Cardiac ventricle fibroblast (primary cell): ENCODE data around the genes IGBP1, DGAT2L6, GDPD2 and FOXO4.

GRCh38 chrX:65035050-65035943 is 671 bp downstream of the ZC3H12B start:
- RAMPAGE, long total RNA, result no peak

DNA sequence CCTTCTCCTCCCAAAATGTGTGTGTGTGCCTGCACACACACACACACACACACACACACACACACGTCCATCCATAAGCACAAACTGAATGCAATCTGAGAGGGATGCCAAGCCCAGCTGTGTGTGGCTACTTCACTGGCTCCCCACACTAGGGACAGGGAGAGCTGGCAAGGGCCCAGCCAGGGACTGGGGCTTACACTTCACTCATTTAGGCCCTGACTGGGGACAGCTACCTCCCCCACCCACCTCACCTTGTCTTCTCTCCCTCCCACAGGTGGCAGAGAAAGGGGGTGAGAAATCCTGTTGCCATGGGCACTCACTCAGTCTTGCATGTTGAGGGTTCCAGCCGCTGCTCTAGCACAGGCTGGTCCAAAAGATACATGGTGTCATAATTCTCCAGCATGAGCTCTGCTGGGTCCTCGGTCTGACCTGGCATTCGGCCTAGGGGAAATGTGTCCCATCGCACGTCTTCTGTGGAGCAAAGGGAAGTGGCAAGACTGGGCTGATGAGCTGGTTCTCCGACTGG is 20.0 kb downstream of the LAS1L start:
- RAMPAGE, long total RNA, result no peak

DNA sequence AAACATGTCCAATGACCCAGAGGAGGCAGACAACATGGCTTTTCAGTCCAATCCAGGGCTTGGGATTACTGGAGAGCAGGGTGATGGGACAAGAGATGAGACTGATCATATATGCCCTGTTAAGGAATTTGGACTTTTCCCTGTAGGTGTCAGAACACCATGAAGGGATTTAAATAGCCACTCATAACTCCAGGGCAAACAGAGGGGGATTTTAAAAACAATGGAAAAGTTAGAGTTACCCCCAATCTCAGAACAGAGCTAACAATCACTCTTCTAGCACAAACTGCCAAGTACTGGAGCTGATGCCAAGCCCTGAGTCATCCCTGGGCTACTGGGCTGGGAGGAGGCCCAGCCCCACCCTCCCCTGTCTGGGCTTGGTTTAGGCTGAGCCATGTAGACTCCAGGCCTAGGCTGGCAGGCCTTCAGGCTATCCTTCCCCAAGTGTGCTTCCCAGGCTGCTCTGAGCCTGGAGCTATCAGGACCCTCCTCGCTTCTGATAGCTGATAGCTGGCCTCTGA is 22.6 kb upstream of the MSN start:
- RAMPAGE, long total RNA, result no peak

DNA sequence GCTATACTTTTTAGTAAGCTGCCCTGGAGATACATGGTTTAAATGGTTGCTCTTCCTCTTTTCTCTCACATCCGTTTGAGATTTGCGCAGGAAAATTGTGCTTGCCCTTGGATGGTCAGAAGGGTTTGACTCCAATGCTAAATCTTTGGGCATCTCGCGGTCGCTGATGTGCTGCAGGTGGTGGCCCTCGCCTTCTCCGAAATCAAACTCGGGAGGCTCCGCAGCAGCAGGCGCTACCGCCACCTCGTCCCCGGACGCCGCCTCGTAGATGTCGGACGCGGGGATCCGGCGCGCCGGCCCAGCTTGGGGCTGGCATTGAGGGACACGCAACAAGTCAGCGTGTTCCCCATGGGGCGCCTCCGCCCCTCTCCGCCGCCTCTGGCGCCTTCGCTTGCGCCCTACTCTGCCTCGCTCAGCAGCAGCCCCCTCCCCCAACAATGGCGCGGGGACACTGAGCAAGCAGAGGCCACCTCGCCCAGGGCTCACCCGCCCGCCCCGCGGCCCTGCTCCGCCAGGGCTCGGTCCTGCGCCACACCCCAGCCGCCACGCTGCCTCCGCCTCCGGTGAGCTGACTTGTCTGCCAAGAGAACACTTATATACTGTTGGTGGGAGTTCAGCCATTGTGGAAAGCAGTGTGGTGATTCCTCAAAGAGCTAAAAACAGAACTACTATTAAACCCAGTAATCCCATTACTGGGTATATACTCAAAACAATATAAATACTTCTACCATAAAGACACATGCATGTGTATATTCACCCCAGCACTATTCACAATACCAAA is 154.6 kb downstream of the MSN start:
- RAMPAGE, long total RNA, result no peak

DNA sequence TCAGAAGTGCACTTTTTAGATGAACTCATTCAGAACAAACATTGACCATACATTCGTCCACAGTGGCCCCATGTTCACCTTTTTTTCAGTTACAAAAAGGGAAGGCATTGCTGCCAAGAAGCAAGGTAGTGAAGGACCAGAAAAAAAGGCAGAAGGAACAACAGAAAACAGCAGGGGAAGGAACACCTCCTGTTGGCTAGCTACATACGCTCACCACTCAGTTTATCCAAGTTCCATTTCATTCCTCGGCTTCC is 10.1 kb upstream of the YIPF6 start:
- RAMPAGE, long total RNA, result no peak

GRCh38 chrX:68870322-68870837 is 41.6 kb downstream of the EFNB1 start:
- RAMPAGE, long total RNA, result no peak

- RAMPAGE, long total RNA, result no peak
Observed at GRCh38 chrX:68871887-68872087, 43.0 kb downstream of the EFNB1 start.

GRCh38 chrX:68897696-68898060 is 68.9 kb downstream of the EFNB1 start:
- RAMPAGE, long total RNA, result no peak

DNA sequence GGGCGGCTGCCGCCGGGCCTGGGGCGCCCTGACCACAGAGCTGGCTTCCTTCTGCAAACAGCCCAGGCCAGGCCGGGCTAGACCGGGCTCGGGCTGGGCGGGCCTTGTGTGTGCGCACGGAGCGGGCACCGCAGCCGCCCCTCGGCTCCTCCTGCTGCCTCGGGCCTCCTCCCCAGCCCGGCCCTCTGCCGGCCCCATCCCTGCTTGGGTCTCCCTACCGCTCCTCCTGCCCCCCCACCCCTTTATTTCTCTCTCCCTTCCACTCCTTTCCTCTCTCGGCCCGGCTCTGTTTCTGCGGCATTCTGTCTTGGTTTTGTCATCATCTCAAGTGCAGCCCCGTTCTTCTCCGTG is 83.4 kb downstream of the EFNB1 start:
- RAMPAGE, long total RNA, result no peak

DNA sequence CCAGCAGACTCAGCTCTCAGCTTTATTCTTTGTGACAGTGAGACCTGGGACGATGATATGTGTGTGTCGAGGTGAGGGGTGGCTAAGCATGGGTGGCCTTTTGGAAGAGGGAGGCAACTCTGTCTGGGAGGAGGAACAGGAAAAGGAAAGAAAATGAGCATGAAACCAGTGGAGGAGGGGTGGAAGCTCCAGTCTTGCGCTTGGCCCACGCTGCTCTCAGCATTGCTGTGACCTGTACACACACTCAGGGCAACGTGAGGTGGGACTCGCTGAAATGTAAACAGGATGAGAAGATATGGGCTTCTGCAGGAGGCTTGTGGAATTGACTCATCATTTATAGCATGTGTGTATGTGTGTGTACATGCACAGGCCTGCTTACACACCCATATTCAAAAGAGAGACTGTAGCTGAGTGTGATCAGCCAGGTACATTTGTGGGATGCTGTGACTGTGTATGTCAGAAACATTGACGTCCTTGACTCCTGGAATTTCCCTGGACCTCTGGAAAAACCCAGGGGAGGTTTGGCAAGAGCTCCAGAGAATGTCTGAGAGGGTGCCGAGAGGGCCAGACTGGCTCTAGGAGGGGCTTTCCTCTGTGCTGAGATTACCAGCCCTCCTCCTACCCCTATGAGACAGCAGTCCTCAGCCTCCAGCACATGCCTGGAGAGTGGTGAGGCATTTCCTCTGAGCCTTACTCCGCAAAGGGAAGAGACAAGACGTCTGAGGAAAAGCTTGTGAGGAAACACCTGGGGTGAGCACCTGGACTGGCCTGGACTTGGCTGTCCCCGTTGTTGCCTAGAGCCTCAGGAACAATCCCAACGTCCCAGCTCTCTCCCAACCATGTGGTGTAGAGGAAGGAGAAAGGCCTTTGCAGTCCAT is 137.7 kb downstream of the PJA1 start:
- RAMPAGE, long total RNA, result no peak

DNA sequence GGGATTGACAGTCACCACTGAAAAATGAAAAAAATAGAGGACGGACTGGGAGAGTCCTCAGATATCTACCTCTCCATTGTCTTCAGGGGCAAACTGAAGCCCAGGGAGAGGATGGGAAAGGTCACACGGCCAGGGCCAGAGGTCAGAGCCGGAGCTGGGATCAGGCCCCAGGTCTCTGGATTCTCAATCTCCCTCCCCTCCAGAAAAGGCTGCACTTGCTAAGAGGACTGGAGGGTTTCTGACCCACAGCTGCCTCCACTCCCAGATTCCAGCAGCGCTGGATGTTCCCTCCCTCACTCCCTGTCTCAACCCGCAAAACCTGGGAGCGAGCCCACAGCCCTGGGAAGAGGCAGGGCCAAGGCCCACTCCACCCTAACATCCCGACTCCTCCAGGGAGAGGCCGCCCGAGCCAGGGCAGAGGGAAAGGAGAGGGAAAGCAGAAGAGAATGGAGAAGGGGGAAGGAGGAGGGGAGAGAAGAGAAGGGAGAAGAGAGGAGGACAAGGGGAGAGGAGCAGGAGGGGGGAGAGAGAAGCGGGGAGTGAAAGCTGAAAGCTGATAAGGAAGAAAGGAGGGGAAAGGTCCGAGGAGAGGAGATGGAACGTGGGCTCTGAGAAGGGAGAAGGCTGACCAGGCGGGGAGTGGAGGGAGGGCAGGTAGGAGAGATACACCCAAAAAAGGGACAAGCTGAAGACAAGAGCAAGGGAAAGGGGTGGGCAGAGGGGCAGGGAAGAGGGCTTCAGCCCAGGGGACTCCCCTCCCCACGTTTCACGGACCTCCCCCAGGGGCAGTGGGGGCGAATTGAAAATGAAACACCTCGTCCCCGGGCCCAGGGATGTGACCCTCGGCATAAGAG is 120.1 kb upstream of the PJA1 start:
- RAMPAGE, long total RNA, result no peak

- RAMPAGE, long total RNA, result no peak
Observed at GRCh38 chrX:69503458-69503839, 677 bp upstream of the NALF2 start.

GRCh38 chrX:69505787-69506328 is 1.7 kb downstream of the NALF2 start:
- RAMPAGE, long total RNA, result no peak

- RAMPAGE, long total RNA, result no peak
Observed at GRCh38 chrX:69506329-69506741, 2.2 kb downstream of the NALF2 start.

- RAMPAGE, long total RNA, result no peak
Observed at GRCh38 chrX:70132955-70133569, at the start of gene IGBP1. IGBP1 (plus strand) TSS chrX:70133447.

- RAMPAGE, long total RNA, result no peak
Observed at GRCh38 chrX:70177381-70177580, at the start of gene DGAT2L6. DGAT2L6 (plus strand) TSS chrX:70177483.

GRCh38 chrX:70422883-70423618 is at the start of gene GDPD2:
GDPD2 (plus strand) TSS chrX:70423314.
- RAMPAGE, long total RNA, result no peak

DNA sequence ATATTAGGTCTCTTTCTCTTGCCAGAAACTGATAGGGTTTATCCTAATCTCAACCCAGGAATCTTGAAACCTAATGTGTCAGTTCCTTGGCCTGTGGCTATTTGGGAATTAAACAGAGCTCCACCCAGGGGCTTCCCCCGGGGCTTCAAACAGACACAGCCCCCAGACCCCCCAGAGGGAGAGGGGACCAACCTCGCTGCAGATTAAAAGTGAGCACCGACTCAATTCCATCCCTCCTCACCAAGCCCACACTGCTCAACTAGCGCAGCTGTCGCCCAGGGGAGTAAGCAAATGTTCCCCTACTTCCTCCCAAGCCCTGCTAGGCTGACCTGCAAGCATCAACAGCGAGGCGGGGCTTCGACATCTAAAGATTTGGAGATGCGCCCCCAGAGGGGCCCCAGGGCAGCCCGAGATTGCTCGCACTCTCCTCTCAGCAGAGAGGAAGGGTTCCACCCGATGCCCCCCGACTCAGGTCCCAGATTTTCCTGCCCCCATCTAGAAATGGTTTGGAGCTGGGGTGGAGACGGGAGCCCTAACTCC is 524 bp downstream of the SLC7A3 start:
- RAMPAGE, long total RNA, result no peak

DNA sequence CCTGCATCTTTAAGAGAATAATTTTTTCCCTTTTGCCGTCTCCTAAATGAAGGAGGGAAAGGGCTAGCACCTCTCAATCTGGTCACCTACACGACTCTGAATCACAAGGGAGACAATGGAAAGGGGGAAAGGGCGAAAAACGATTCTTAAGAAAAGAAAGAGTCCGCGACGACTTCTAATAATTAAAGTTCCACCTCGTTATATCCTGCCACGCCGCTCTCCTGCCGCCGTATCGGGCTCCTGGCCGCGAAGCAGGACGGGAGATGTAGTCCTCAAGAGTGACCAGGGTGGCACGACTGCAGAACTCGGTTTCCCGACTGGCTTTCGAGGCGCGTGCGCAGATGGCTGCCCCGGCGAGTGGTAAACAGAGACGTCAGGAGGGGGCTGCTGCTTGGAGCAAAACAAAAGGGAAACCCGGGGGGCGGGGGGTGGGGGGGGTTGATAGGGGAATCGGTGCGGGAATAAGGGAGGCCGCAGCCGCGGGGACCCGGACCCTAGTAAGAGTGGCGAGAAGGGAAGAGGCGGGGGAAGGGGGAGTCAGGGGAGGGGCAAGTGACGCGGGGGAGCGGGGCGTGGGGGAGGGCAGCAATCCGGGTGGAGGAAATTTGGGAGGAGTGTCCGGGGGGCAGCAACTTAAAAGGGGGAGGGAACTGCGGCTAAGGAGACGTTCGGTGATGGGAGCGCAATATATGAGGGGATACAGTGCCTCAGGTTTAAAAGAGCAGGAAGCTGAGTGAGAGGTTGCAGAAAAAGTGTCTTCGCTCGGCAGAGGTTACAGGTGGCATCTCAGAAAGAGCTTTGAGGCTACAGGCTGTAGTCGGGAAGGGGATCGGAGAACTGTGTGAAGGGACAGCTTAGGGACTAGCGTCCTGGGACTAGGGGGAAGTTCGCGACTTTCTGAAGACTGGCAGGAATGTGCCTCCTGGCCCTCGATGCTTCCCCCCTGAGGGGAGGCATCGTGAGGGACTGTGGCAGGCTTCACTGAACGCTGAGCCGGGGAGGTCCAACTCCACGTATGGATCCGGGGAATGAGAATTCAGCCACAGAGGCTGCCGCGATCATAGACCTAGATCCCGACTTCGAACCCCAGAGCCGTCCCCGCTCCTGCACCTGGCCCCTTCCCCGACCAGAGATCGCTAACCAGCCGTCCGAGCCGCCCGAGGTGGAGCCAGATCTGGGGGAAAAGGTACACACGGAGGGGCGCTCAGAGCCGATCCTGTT is at the start of gene FOXO4:
Gene FOXO4, plus strand, starts transcription at position 338 of the 1,221 bp plus-strand sequence.
- RAMPAGE, long total RNA, result no peak

DNA sequence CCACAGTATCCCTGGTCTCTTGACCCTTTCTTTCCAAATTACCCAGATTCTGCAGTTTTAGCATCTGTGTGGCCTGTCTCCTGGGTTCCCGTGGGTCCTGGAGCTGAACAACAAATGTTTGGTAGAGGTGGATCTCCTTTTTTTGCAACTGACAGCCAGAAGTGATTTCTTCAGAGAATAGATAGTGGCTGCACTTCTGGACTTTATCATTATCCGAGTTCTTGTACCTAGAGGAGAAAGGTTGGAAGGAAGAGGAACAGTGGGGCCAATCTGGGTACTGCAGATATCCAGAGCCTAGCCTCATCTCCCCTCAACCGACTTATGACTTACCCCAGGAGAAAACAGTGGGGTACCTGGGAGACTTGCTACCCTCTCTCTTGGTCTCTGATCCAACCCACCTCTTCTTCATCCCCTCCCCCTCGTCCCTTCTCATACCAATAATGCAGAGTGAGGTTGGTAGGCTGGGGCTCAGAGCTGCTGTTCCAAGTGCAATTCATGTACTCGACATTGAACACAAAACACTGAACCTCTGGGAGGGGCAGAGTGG is 842 bp downstream of the IL2RG start:
- RAMPAGE, long total RNA, result no peak